Progenitor cell of endocrine pancreas (in vitro differentiated cells): ENCODE measurements around the gene FAM13B.

- PRO-cap = no peak
Observed at GRCh38 chr5:135037617-135038299, 3.7 kb upstream of the PITX1 start.

- PRO-cap = no peak
Observed at GRCh38 chr5:135062123-135062453, 28.1 kb upstream of the PITX1 start.

GRCh38 chr5:135359997-135360999 lies 38.7 kb downstream of the MACROH2A1 start:
- PRO-cap = no peak

DNA sequence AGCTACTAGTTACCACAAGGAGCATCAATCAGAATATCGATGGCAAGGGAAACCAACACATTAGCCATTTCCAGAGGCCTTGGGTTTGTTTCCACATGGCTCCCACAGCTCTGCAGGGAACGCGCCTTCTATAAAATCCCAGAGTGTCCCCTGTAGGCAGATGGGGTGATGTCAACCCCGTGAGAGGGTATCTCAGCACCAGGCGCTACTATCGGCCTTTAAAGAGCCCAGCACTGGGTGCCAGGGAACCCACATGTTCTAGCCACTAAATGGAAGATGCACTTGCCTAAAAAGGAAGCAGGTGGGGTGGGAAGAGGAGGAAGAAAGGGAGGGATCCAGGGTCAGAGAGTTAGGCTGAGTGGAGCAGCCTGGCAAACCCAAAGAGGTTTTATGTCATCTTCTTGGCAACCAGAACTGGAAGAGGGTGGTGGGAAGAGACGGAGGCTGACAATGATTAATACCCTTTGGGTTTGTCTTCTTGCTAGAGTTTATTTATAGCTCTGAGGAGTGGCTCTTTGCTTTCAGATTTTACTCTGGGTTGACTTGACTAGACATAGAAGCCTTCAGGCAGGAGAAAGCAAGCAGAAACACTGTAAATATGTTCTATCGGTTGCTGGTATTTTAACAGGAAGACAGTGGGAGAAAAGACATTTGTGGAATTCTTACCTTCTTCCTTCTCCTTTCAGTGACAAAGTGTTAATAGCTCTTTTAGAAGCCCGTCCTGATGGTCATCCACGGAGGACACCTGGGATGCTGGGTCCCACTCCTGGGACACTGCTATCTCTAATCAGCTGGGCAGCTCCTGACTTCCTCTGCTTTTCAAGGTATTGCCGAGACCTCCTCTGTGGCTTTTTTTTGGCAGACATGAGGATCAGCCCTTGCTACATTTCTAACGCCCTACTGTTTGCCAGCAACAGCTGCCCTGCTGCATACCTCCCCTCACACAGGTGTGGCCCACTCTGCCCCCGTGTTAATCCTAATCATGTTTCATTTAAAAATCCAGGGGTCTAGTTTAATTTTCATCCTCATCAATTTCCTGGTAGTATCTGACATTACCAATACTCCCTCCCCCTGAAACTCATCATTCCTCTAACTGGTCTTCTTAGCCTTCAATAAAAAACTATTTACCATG lies 19.6 kb downstream of the MACROH2A1 start:
- PRO-cap = no peak

- PRO-cap = no peak
Observed at GRCh38 chr5:135385929-135386562, 13.0 kb downstream of the MACROH2A1 start.

GRCh38 chr5:135388924-135389342 lies 10.1 kb downstream of the MACROH2A1 start:
- PRO-cap = no peak

DNA sequence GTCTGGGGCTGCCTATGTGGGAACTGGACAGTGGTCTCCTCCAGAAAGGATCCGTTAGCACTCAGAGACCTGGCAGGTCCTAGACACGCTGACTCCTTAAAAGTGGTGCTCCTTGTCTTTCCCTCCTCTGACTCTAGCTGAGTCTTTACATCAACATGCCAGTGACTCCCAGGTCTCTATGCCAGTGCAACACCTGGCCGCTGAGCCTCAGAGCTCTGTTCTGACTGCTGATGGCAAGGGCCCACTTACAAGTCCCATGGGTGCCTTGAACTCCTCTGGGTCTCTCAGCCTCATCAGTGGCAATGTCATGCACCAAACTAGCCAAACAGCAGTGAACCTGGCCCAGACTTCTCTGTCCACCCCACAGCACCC lies 7.7 kb downstream of the MACROH2A1 start:
- PRO-cap = no peak

- PRO-cap = no peak
Observed at GRCh38 chr5:135395510-135396161, 3.4 kb downstream of the MACROH2A1 start.

DNA sequence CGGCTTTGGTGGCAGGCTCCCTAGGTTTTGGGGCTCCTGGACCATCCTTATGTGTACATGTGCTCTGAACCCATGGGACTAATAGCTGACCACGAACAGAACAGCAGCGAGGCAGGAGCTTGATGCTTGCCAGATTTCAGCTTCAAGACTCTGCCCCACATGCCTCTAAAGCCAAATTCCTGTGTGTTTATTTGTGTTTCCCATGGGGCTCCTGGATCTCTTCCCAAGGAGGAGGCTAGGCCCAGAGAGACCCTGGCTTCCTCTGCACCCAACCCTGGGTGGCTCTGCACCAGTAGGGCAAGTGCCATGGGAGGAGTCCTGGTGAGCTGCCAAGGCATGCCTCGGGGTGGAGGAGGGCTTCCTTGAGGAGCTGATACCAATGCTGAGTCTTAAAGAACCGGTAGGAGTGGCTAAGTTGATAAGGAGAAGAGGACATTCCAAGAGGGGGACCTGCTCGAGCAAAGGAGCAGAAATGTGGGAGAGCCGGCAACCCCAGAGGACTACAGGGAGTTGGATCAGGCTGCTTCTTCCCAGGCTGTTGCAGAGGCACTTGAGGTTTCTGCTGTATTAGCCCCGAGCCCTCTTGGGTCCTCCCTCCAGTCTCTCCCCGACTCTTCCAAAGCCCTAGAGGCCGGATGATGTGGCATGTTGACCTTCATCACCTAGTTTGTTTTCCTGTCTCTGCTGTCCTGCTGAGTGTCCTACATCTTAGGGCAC lies 6.8 kb upstream of the TIFAB start:
- PRO-cap = no peak

DNA sequence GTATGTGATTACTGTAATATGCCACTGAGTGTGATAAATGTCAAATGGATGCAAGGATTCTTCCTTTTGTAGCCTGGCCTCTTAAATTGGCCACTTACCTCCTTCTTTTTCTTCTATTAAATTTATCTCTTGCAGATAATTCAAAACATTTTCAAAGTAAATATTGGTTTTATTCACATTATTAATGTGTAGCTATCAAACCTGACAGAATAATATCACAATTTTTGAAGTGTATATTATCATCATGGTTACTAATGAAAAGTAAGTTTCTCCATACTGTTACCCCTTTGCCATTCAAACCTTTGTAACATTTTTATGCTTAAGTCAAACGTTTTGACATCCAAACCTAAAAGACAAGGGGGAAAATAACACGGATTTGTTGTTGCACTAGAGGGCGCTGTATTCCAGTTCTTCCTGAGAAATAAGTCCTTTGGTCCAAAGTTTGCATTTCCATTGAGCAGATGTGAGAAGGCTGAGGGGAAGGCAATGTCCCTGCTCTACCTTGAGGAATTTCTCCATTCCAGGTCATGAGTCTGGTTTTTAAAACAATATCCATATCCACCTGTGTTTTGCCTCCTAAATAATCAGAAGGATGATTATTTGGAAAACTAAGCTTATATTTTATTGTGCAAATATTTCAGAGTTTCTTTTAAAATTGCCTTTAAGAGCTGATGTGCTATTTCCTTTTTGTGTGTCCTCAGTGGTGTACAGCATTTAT lies 9.9 kb downstream of the LECT2 start:
- PRO-cap = no peak

- PRO-cap = no peak
Observed at GRCh38 chr5:135976246-135976650, 21.5 kb upstream of the LECT2 start.

DNA sequence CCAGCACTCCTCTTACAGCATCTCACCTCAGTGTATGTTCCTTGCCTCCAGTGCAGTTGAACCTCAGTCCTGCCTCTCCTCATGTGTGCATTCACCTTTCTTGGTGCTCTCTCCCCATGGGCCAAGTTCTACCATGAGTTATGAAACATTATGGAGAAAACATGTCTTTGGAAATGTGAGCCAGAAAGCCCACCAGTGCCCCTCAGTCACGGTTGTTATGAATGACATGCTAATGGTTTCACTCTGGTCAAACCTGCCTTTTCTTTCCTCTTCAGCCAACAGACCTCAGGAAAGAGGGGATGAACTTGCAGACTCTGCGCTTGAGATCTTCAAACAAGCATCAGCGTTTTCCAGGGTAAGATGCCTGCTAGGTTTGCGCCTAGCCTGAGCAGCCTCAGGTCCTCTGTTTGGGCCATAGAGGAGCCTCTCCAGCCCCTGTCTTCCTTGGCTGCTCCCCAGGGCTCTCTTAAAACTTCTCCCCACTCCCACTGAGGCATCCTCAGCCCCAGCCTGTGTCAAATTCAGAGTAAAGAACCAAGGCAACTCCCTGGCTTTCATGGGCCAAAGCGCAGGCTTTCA lies 32.5 kb downstream of the TGFBI start:
- PRO-cap = no peak

DNA sequence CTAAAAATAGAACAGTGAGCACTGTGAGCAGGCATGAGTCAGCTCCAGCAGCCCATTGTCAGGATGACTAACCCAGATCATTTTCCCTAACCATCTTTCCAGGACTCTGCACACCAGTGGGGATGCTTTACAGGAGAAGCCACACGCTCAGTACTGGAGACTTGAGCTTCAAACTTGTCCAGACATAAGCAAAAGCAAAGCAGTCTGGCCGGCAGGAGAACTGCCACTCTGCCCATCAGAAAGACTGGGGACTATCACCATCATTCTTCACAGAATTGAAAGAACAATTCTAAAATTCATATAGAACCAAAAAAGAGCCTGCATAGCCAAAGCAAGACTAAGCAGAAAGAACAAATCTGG lies 446.3 kb upstream of the TRPC7 start:
- PRO-cap = no peak

- PRO-cap = no peak
Observed at GRCh38 chr5:137622730-137623387, 113.0 kb downstream of the KLHL3 start.

DNA sequence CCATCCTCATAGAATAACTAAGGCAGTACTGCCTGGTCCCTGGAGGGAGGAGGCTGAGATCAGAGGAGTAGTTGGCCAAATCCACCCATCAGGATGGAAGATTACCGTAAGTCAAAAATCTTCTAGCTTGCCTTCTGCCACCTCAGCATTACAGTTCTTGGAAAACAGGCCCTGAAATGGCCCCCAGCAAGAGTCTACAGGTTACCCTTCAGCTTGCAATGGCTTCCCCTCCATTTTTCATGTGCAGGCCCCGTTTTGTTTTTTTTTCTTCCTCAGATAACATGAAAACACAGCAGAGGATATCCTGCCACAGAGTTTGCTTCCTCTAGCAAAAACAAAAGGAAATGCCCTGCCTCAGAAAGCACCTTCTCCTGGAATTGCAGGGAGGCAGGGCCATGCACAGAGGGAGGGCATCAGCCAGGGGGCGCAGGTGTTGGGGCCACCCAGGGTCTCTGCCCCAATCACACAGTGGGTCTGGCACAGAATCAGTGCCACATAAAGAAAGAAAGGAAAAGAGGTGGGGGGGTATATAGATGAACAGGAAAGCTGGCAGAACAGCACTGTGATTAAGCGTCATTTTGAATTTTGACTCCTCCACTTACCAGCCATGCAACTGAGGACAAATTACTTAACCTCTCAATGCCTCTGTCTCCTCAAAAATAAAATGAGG lies 39.9 kb downstream of the KLHL3 start:
- PRO-cap = no peak

DNA sequence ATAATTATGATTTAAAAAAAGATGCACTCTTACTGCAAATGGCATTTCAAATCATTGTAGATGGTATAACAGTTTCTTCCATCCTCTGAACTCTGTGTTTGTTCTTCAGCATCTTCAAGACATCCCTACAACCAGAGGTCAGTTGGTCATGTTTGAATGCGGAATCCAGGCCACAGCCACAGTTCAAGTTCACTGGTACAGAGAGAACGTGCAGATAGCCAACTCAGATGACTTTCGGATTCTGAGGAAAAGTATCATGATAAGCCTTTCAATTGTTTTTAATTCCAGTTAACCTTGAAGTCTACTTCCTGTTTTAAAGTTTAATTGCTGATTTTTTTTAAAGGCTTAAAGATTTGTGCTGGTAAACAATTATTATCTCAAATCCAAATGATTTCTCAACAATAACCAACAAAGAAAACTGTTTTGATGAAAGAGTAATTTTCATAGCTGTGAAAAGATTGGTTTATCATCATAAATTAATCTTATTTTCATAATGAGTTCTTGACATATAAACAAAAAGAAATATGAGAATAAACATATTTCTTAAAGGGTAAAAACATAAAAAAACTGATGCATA lies 8.5 kb upstream of the MYOT start:
- PRO-cap = no peak

GRCh38 chr5:137946338-137947156 lies 57.3 kb downstream of the PKD2L2 start:
- PRO-cap = no peak

- PRO-cap = bidirectional peak, plus-strand start at chr5:138032827, minus-strand start at chr5:138032859; bidirectional peak, plus-strand start at chr5:138033229, minus-strand start at chr5:138033079
Observed at GRCh38 chr5:138032622-138033300, at the start of gene FAM13B. FAM13B (minus strand) TSS chr5:138033079.

GRCh38 chr5:138369577-138370247 lies 17.2 kb downstream of the KDM3B start:
- PRO-cap = no peak

DNA sequence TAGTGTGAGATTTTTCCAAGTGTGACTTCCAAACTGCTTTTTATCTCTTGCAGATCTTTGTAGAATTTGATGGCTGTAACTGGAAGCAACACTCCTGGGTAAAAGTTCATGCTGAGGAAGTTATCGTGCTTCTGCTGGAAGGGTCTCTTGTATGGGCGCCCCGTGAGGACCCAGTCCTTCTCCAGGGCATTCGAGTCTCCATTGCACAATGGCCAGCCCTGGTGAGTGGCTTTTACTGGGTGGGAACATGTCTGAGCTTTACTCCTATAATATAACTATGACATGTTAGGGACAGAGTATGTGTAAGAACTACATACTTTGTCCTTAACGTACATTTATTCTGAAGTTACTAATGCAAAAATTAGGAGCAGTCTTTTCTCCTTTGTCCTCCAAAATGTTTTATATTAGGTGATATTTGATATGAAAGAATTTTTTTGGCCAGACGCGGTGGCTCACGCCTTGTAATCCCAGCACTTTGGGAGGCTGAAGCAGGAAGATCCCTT lies 20.2 kb downstream of the KDM3B start:
- PRO-cap = no peak